ENCODE data around the genes MRPS25, HACL1 and BTD.

DNA sequence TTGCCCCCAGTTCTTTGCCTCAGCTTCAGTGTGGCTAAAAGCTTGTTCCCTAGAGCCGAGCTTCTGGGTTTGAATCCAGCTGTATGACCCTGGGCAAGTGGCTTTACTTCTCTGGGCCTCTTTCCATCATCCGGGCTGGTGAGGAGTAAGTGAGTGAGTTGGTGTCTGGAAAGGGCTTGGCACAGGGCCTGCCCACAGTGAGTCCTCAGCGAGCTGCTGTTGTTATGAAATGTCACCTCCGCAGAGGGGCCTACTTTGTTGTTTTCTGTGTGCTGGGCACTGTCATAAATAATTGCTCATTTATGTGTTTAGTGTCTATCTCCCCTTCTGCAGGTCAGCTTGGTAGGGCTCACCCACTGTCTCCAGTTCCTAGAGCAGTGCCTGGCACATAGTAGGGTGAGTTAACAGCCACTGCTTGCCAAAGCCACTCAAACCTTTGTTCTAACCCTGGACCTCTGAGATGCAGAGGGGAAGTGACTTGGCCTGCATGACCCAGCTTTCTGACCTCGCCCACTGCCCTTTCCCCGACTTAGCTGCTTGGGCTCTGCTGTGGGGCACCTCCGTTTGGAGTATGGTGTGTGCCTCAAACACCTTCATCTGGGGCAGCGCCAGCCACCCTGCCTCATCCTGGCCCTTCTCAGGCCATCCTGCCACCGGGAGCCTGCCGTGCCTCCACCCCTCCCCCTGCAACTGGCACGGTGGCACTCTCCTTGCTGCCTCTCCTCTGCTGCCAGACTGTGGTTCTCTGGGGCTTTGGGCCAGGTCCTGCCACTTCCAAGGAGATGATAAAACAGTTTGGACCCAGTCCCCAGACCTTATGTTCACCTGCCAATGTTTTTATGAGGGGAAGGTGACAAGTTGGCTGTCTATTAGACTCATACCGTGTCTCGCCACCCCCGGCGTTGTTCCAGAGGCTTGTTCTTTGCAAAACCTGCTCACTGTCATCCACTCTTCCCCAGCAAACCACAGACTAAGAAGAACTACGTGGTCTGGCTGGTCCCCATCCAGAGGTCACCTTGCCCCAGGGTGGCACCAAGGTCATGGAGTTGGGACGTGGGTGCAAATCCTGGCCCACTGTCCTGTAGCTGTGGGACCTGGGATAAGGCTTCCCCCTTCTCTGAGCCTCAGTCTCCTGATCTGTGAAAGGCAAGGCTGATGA lies 32.1 kb downstream of the SLC6A6 start:
- RRBS, 2 experiments = no CpG with 5 or more reads among the region's 17 CpGs

DNA sequence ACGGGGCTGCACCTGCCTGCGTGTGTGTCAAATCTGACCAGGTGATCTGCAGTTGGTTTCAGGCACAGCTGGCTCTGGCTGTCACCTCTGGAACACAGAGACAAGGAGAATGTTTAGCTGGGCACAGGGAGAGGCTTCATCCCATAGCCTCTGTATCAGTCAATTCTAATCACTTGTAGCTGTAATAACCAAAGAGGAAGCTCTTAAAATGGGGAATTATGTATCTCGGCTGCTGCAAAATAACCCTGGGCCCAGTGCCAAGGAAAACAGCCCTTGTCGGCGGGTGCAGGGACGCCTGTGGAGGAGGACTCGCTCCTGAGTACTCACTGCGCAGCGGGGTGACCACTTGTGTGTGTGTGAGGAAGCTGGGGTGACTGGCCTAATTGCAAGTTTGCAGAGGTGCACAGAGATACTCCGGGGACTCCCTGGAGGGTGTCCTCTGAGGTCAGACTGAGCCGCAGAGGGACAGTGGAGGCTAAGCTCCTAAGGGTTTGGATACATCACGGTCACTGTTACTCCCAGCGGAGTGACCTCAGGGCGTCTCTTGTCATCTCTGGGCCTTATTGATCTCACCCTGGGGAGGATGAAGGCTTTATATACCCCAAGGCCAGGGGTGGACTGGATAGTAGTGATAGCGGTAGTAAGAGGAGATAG lies 37.1 kb downstream of the SLC6A6 start:
- RRBS, 2 experiments = no CpG with 5 or more reads among the region's 15 CpGs

DNA sequence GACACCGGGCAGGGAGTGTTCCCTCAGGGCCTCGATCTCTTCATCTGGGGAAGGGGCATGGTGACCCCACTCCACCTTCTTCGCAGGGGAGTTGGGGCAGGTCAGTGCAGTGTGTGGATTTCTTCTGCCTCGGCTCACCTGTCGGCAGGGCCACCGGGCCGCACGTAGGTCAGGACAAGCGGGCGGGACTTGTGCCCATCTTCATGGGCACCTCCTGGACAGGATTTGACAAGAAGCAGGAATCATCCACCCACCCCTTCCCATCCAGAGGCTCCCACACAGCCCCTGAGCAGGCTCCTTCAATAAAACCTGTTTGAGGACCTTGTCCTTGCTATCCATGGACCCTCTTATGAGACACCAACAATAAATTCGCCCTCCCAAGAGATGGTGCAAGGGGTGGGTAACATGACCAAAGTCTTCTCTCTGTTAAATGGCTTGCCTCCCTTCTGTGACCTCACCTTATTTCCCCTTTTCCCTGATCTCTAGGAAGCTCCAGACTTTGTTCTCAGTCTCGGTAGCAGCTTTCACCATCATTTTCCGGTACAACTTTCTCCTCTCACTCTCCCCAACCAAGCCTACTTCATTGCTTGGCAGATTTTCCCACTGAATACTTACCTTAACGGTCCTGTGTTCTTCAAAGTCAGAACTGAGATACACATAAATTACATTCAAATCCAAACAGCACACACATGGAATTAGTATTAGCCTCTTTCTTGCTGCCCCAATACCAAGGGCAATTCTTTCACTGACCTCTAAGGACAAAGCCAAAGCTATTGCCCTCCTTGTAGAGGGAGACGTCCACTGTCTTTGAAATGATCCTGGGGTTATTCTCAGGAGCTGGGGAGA lies 17.1 kb downstream of the GRIP2 start:
- RRBS, 2 experiments = no CpG with 5 or more reads among the region's 15 CpGs

GRCh38 chr3:14876970-14877696 lies 58.4 kb downstream of the FGD5 start:
- RRBS, 2 experiments = no CpG with 5 or more reads among the region's 21 CpGs

DNA sequence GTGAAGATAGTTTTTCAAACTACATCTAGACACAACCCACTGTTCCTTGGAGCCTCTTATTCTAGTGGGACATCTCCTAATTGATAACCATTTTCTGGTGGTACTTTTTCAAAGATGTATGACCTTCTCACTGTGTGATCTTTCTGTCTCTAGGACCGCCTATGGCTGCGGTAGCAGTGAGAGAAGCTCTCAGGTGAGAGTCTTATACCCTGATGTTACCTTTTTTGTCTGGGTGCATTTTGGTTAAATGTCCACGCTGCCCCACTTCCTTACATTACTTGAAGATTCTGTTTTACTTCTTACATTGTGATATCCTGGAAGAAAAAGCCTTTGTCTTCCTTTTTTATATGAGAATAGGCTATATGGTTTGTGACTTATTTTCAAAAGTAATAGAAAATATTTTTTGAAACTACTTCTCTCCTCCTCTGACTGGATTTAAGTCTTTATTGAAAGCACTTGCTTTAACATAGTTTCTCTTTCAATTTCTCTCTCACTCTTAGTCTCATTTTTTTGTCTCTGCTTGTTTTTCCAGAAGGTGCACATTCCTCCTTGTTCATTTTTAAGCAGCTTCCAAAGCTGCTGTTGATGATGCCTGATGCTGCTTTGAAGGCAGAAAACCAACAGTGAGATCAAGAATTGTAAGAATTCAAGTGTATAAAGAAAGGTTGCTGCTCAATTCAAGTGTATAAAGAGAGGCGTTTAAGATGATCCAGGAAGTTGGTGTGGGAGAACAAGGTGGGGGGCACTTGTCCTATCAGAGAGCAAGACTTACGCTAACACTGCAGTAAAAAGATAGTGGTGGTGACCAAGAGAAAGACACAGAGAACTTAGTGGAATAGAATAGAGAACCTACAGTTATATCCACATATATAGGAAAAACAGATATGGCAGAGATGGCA lies 11.9 kb downstream of the NR2C2 start:
- RRBS, 2 experiments = no CpG with 5 or more reads among the region's 5 CpGs

GRCh38 chr3:15064278-15064695 lies 828 bp downstream of the MRPS25 start:
- RRBS, 2 experiments = no CpG with 5 or more reads among the region's 16 CpGs

- RRBS, 2 experiments = under 1 to 3% methylated on average over 28 to 32 of the region's 80 CpGs
Observed at GRCh38 chr3:15064696-15065629, at the start of gene MRPS25. Gene MRPS25, minus strand, starts transcription at chr3:15065315.

DNA sequence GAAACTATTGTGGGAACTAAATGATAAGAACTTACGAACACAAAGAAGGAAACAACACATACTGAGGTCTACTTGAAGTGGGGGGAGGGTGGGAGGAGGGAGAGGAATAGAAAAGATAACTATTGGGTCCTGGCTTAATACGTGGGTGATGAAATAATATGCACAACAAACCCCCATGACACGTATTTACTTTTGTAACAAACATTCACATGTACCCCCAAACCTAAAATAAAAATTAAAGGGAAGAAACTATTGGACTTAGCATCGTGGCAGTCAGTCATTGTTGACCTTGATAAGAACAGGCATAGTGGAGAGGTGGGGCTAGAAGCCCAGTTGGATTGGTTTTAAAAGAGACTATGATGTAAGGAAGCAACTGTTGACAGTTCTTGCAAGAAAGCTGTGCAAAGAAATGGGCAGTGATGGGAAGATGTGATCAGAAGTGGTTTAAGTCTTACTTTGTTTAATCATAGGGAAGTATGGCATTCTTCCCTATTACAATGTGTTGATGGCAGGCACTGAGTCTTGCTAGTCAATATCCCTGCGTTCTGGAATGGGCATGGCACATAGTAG lies 37.8 kb downstream of the CAPN7 start:
- RRBS, 2 experiments = no CpG with 5 or more reads among the region's 5 CpGs

DNA sequence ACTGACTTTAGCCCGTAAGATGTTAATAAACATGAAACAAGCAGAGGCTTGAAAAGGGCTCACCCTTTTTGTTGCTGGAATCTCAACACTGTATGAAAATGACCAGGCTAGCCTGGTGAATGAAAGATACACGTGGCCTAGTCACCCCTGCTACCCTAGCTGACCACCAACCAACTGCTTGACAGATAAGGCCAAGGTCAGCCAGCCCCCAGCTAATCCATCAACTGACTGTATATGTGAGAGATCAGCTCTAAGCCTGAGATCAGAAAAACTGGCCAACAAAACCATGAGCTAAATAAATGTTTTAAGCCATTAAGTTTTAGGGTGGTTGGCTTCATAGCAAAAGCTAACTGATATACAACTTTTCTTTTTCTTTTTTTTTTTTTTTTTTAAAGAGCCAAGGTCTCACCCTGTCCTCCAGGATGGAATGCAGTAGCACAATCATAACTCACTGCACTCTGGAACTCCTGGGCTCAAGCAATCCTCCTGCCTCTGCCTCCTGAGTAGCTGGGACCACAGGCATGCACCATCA lies 34.7 kb downstream of the SH3BP5 start:
- RRBS, 2 experiments = no CpG with 5 or more reads among the region's 2 CpGs

GRCh38 chr3:15319392-15320158 lies 12.8 kb downstream of the SH3BP5 start:
- RRBS, 2 experiments = no CpG with 5 or more reads among the region's 4 CpGs

- RRBS, 2 experiments = no CpG with 5 or more reads among the region's 3 CpGs
Observed at GRCh38 chr3:15347762-15348236, 15.4 kb upstream of the SH3BP5 start.

DNA sequence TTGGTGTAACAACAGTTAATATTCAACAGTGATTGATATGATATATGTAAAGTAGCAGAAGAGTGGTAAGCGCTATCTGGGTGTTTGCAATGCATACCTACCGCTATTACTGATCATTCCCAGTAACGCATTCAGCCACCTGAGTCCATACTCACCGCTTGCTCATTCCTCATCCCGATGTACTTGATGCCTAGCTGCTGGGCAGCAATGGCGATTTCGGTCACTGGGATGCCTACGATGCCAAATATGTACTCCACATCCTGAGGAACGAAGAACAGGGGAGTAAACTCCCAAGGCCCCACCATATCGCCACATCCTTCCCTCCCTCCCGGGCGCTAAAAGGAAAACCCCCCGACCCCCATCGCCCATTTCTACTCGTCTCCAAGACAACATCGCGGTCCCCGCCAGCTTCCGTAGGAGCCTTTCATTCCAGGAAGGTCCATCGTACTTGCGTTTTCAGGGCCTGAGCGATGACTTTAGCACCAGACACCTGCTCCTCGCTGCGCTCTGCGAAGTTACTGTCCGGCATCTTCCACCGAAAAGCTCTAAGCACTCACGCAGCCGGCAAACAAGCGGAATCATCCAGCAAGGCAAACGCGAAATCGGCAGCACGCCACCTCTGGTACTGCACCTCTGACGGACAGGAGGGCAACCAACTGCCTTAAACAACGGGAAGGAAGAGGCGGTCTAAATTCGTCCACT lies at the start of gene HACL1:
Gene HACL1, minus strand, starts transcription at position 635 of the 702 bp plus-strand sequence.
- RRBS, 2 experiments = 0 to 18% methylated on average over 3 to 4 of the region's 38 CpGs

GRCh38 chr3:15601637-15602353 lies at the start of gene BTD:
Gene BTD, plus strand, starts transcription at chr3:15601745.
- RRBS, 2 experiments = 3 to 6% methylated on average over 4 of the region's 49 CpGs

GRCh38 chr3:15630628-15631064 lies 29.1 kb downstream of the BTD start:
- RRBS, 2 experiments = no CpG with 5 or more reads among the region's 6 CpGs

DNA sequence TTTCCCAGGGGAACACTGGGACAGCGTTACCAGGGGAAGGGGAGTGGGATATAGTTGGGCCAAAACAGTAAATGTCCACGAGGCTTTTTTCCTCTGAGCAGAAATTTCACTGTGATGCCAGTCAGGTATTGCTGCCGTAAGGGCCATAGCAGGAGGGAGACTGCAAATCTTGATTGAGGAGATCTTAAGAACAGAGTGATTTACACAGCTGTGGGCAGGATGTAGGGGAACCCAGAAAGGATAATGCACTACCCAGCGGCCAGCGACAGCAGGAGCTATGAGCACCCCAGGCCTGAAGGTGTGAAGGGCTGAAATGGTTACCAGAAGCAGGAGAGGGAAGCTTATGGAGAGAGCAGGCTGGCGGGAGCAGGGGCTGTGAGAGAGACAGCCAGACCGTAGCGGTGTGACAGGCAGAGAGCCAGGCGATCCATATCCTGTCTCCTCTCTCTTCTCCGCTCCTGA lies 49.7 kb downstream of the BTD start:
- RRBS, 2 experiments = no CpG with 5 or more reads among the region's 10 CpGs

GRCh38 chr3:15795677-15796280 lies 2.0 kb downstream of the ANKRD28 start:
- RRBS, 2 experiments = no CpG with 5 or more reads among the region's 3 CpGs

GRCh38 chr3:15796281-15796777 lies 1.4 kb downstream of the ANKRD28 start:
- RRBS, 2 experiments = no CpG with 5 or more reads among the region's 4 CpGs

GRCh38 chr3:15964580-15965128 lies 166.9 kb upstream of the ANKRD28 start:
- RRBS, 2 experiments = no CpG with 5 or more reads among the region's 13 CpGs

GRCh38 chr3:16060211-16061463 lies 113.8 kb upstream of the GALNT15 start:
- RRBS, 2 experiments = no CpG with 5 or more reads among the region's 8 CpGs

DNA sequence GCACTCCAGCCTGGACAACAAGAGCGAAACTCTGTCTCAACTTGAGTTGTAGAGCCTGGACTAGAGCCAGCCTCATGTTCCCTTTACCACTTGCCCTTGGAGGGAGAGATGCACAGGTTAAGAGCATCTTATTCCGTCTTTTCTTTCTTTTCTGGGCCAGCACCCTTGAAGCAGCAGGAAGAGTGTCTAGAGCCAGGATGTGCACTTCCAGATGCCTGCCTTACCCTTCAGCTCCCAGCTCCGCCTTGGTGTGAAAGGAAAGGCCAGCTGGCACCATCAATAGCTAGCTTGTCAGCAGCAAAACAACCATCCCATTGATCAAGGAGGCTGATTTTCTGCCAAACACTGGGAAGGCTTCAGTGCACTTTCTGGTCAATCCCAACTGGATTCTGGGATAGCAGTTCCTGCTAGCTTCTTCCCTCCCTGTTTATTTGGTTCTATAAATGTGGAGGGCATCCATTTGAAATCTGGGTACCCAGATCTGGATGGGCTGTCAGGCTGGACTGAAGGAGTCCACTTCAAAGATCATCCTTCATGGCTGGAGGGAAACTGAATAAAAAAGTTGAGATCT lies 110.9 kb upstream of the GALNT15 start:
- RRBS, 2 experiments = no CpG with 5 or more reads among the region's 3 CpGs